ENCODE measurements around a stretch of chr17.

- RRBS: 16% methylated on average over 5 of the region's 18 CpGs
Measured at GRCh38 chr17:79930762-79931671, 91.8 kb upstream of the CBX4 start.

- RRBS: no CpG with 5 or more reads among the region's 24 CpGs
Measured at GRCh38 chr17:79951214-79951806, 84.4 kb downstream of the TBC1D16 start.

GRCh38 chr17:80018935-80019707, 16.6 kb downstream of the TBC1D16 start:
- RRBS: no CpG with 5 or more reads among the region's 21 CpGs

GRCh38 chr17:80223584-80224601, 3.7 kb downstream of the SLC26A11 start:
- RRBS: no CpG with 5 or more reads among the region's 17 CpGs

DNA sequence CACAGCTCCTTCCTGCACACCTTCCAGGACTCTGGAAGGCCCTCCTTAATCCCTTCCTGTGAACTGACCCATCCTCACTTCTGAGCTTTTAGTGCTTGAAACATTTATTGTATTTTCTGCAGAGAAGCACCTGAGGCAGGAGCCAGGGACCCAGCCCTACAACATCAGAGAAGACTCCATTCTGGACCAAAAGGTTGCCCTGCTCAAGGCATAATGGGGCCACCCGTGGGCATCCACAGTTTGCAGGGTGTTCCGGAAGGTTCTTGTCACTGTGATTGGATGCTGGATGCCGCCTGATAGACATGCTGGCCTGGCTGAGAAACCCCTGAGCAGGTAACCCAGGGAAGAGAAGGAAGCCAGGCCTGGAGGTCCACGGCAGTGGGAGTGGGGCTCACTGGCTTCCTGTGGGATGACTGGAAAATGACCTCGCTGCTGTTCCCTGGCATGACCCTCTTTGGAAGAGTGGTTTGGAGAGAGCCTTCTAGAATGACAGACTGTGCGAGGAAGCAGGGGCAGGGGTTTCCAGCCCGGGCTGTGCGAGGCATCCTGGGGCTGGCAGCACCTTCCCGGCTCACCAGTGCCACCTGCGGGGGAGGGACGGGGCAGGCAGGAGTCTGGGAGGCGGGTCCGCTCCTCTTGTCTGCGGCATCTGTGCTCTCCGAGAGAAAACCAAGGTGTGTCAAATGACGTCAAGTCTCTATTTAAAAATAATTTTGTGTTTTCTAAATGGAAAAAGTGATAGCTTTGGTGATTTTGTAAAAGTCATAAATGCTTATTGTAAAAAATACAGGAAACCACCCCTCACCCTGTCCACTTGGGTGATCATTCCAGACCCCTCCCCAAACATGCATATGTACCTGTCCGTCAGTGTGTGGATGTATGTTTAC, 7.9 kb upstream of the RNF213 start:
- RRBS: 34% methylated on average over 3 of the region's 17 CpGs

GRCh38 chr17:80257252-80257848, 3.3 kb upstream of the RNF213 start:
- RRBS: 95% methylated on average over 1 of the region's 13 CpGs

DNA sequence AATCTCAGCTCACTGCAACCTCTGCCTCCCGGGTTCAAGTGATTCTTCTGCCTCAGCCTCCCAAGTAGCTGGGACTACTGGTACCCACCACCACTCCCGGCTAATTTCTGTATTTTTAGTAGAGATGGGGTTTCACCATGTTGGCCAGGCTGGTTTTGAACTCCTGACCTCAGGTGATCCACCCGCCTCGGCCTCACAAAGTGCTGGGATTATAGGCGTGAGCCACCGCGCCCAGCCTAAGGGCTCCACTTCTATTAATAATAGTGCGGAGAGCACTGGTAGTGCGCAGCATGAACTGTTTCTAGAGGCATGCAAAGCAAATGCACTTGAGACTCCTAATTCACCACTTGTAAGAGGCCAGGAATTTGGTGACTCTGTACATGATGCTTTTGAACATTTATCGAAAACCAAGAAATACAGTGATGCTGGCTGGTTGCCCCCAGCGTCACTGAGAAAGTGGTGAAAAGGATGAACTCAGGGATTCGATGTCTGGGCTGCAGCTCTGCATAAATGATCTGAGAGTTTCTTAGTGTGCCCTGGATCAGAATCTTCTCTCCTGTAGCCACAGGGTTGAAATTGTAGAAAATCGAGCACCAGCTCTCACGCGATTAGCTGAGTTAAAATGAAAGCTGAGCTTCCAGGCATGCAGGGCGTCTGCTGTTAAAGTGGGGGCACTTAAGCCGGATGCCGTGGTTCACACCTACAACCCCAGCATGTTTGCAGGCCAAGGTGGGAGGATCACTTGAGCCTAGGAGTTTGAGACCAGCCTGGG, 4.6 kb downstream of the RNF213 start:
- RRBS: no CpG with 5 or more reads among the region's 18 CpGs

DNA sequence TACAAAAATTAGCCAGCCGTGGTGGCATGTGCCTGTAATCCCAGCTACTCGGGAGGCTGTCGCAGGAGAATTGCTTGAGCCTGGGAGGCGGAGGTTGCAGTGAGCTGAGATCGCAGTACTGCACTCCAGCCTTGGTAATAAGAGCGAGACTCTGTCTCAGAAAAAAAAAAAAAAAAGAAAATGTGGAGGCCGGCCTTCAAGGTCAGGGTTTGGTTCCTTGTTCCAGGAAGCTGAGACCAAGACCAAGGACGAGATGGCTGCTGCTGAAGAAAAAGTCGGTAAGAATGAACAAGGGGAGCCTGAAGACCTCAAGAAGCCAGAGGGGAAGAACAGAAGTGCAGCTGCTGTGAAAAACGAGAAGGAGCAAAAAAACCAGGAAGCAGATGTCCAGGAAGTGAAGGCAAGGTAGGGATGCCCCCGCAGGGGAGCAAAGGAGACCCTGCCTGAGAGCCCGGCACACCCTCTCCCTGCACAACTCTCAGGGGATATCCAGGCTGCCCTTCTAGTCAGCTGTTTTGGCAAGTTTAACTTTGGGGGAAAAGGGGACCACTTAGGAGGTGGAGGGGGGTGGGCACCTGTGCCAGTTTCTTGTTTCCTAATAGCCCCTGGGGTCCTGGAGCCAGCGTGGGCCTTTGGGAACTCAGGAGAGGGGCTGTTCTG, 28.9 kb downstream of the RNF213 start:
- RRBS: no CpG with 5 or more reads among the region's 13 CpGs

DNA sequence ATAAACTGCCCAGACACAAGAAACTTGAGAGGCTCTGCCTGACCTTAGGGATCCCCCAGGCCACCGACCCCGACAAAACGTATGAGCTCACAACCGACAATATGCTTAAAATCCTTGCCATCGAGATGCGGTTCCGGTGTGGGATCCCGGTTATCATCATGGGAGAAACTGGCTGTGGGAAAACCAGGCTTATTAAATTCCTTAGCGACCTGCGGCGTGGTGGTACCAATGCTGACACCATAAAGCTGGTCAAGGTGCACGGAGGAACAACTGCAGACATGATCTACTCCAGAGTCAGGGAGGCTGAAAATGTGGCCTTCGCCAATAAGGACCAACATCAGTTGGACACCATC, 69.6 kb upstream of the ENDOV start:
- RRBS: no CpG with 5 or more reads among the region's 13 CpGs

DNA sequence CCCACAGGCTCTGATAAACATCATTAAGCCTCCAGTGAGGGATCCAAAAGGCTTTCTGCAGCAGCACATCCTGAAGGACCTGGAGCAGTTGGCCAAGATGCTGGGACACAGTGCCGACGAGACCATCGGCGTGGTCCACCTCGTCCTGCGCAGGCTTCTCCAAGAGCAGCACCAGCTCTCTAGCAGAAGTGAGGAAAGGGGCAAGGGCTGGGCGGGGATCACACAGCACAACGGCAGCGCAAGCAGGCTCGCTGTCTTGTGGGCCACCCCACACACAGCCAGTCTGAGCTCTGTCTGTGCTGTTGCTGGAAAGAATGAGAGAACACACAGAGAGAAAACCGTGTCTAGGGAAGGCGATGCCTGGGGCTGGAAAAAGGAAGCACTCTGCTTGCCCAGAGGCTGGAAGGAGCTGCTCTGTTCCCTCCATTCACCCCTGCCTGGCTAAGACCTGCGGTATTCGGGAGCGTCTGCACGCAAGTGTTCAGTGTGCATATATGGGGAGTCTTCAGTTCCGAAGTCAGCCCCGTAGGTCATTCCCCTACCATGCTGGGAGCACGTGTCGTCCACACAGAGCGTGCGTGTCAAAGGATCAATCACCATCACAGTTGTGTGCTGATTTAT, 33.3 kb upstream of the ENDOV start:
- RRBS: no CpG with 5 or more reads among the region's 22 CpGs

GRCh38 chr17:80455207-80455810, 21.1 kb downstream of the NPTX1 start:
- RRBS: no CpG with 5 or more reads among the region's 27 CpGs

- RRBS: 33% methylated on average over 2 of the region's 15 CpGs
Measured at GRCh38 chr17:80456781-80457262, 19.6 kb downstream of the NPTX1 start.

- RRBS: 5% methylated on average over 36 of the region's 49 CpGs
Measured at GRCh38 chr17:80477008-80477431, 613 bp upstream of the NPTX1 start.

DNA sequence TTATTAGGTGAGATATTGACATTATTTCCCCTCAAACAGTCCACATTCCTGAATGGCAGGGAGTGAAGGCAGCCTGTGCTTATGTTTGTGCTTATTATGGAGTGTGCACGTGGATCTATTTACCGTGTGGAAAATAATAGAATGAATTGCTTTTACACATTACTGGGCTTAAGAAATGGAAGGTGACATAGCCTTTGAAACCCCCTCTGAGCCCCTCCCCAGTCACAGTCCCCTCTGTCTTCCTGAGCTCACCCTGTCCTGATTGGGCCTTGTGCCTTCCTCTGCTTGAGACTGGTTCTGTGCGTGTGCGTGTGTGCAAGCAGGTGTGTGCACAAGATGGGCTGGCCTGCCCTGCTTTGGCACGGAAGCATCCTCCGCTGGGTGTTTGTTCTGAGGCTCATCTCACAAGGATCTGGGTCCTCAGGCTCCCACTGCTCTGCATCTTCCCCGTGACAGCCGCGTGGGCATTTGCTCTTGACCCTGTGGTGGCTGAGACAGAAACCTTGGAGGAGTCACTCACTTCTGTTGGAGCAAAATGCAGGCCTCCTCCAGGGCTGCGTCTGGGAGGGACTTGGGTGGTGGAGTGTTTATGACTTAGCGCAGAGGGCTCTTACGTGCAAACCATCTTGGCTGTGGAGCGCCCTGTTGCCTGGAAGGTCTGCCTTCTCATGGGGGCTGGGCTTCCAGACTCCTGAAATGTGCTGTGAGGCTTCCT, 119.0 kb downstream of the RPTOR start:
- RRBS: no CpG with 5 or more reads among the region's 13 CpGs

DNA sequence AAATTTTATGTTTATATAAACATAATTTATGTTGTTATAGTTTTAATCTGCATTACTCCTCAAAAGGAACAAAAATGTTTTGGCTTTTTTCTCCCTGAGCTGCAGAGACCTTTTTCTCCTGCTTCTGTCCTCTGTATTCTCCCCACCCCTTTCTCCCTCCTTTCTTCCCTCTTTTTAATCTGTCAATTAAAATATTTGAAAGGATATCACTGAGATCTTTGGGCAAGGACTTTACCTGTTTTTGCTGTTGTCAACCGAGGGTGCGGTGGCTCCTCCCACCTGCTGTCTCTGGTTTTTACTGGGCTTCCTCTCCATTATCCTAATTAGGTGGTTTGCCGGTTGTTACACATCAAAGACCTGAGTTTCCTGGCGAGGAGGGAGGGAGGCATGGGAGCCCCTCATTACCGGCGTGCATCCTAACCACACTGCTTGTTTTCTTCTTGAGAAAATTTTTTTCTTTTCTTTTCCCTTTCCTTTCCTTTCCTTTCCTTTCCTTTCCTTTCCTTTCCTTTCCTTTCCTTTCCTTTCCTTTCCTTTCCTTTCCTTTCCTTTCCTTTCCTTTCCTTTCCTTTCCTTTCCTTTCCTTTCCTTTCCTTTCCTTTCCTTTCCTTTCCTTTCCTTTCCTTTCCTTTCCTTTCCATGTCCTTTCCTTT, 120.4 kb downstream of the RPTOR start:
- RRBS: 90% methylated on average over 3 of the region's 6 CpGs

DNA sequence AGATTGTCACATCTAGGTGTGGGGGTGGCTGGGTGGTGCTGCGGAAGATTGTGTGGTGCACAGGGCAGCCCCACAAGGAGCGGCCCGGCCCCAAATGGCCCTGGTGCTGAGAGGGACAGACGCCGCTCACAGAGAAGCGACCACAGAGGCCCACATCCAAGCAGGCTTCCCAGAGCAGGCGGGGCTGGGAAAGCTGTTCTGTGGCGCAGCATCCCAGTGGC, 181.2 kb downstream of the RPTOR start:
- RRBS: no CpG with 5 or more reads among the region's 8 CpGs

DNA sequence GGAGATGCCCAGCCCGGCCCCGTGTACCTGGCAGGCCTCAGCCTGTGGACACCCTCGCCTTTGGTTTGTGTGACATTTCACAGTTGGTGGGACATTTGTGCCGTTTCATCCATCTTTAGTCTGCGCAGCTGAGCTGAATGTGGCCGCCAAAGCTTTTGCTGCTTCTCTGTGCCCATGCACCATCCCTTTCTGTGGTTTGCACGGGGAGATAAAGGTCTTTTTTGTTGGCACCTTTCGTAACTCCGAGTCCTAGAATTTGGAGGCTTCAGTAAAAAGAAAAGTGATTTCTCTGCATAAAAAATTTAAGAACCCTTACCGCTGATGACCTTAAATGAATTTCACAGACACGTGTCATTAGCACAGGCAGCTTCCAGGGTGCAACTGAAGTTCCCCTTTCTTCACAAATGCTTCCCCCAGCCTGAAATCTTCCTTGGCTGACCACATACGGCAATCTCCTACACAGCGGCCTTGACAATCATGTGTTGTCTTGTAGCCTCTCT, 193.6 kb downstream of the RPTOR start:
- RRBS: no CpG with 5 or more reads among the region's 13 CpGs

DNA sequence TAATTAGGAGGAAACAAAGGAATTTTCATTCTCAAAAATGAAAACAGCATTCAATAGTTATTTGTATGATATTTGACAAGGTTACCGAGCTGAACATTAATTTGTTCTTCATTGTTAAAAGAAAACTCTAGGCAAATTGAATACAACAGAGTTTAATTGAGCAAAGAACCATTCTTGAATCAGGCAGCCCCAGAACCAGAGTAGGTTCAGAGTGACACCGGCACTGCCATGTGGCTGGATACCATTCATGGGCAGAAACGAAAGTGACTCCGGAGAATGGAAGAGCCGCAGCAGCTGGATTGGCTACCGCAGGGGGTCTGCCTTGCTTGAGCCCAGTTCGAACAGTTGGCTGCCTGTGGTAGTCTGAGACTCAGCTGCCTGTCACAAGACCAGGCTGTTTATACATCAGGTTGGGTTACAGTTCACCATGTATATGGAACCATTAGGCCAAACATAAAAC, 205.3 kb upstream of the CHMP6 start:
- RRBS: no CpG with 5 or more reads among the region's 7 CpGs

DNA sequence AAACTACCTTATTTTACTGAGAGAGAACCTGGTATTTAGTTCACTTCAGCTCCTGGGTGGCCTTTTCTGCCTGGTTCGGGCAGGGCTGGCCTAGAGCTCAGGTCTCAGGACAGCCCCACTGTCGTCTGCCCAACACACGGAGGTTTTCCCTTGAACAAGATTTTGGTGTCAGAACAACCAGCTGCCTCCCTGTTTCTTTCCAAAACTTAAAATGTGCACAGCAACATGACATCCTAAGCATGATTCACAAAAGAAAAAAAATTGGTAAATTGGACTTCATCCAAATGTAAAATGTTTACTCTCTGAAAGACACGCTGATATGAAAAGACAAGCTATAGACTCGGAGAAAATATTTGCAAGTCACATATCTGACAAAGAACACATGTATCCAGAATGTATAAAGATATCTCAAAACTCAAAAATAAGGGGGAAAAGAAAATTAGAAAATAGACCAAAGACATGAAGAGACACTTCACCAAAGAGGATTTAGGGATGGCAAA, 197.8 kb upstream of the CHMP6 start:
- RRBS: no CpG with 5 or more reads among the region's 5 CpGs

- RRBS: no CpG with 5 or more reads among the region's 34 CpGs
Measured at GRCh38 chr17:80876846-80877629, 114.6 kb upstream of the CHMP6 start.